Neutrophil (primary cell): ENCODE data around the genes PRIM1 and NDUFA4L2.

GRCh38 chr12:56565324-56566347 is 44.0 kb downstream of the RBMS2 start:
- PRO-cap: no peak

DNA sequence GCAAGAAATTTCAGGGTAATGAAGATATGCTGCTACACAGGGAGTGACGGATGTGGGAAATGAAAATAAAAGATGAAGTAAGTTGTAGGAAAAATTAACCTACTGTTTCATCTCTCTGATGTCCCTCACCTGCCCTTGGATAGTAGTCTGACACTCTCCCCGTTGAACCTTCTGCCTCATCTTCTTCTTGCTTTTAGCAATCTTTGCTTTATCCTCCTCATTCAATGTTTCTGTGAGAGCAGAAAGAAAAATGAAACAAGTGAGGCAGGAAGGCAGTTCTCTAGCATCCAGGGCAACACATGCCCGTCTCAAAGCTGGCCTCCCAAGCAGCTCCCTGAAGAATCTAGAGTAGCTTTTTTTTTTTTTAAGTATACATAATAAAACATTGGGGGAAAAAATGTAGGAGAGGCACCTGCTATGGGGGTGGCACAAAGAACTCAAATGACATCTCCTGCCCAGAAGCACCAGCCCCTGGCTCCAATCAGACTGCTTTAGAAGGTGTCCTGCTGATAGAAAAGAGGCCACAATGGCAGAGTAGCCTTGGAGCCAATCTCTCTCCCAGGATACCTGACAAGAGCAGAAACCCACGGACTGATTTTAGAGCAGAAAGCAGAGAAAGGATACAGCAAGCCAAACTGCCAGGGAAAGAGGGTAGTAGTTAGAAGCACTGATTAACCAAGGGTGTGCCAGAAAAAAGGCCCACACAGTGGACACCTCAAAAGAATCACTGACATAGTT is 23.5 kb downstream of the BAZ2A start:
- PRO-cap: no peak

DNA sequence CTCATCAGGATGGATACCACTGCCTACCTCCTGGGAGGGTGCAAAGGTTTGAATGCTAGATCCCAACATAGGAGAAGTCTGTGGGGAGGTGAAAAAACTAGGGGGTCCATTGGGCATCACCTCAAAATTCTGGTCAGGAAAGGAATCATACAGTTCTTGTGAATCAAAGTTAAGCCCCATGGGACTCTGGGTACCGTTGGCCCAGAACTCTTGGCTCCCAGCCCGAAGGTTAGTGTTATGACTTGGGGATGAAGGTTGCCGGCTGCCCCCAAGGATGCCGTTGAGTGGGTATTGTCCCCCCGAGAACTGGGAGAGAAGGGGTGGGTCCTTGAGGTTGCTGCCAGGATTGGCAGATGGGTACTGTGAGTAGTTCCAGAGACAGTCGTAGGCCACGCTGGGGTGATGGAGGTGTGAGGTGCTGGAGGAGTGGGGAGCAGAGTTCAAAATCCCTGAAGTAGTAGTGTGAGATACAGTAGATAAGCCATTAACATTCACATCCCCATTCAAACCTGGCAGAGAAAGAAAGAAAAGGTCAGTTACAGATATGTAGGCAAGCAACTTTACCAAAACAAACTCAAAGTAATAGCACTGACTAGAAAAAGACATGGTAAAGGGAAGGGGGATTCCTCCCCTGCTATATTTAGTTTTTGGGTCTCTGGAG is 14.9 kb downstream of the BAZ2A start:
- PRO-cap: no peak

GRCh38 chr12:56646142-56646680 is 427 bp upstream of the ATP5F1B start:
- PRO-cap: bidirectional peak, plus-strand start at chr12:56646278, minus-strand start at chr12:56645963

GRCh38 chr12:56751725-56752628 is at the start of gene PRIM1:
Gene PRIM1, minus strand, starts transcription at chr12:56752323.
- PRO-cap: no peak

GRCh38 chr12:56763951-56764634 is 969 bp downstream of the HSD17B6 start:
- PRO-cap: no peak

DNA sequence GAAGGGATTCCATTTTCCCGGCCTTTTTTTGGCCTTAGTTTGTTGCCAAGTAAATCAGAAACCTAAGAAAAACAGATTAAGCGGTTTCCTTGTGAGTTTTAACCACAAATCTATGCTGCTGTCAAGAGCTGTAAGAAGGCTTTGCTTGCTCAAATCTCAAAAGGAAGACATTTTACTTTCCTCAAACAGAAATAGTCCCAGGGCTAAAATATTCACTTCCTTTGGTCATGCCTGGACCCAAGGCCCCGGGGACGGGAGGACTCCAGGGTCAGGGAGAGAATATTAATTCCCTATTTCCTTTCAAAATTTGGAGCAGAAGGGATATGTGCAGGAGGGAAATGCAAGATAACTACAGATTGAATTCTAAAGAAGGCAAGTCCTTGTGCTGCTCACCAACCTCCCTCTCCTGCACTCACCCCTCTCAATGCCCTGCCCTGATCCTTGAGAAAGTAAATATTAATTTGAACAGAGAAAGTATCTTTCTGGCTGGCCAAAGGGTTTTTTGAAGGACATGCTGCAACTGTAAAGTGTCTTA is 75.7 kb downstream of the HSD17B6 start:
- PRO-cap: no peak

DNA sequence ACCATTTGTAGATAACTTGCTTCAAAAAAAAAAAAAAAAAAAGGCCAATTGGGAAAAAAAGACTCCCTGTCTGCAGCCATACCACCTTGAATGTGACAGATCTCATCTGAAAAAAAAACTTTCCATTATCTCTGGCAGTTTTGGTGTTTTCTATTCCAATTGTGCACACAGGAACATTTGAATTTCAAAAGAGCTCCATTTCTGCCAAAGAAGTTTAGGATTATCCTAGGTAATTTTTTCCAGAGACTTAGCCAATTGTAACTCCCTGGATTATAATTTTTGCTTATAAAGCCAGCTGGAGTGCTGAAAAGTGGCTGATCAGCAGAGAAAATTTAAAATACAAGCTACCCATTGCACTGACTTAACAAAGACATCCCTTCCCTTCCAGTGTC is 63.6 kb downstream of the SDR9C7 start:
- PRO-cap: no peak

- PRO-cap: no peak
Measured at GRCh38 chr12:57043749-57044319, 6.1 kb downstream of the MYO1A start.

GRCh38 chr12:57047431-57047996 is 2.4 kb downstream of the MYO1A start:
- PRO-cap: no peak

DNA sequence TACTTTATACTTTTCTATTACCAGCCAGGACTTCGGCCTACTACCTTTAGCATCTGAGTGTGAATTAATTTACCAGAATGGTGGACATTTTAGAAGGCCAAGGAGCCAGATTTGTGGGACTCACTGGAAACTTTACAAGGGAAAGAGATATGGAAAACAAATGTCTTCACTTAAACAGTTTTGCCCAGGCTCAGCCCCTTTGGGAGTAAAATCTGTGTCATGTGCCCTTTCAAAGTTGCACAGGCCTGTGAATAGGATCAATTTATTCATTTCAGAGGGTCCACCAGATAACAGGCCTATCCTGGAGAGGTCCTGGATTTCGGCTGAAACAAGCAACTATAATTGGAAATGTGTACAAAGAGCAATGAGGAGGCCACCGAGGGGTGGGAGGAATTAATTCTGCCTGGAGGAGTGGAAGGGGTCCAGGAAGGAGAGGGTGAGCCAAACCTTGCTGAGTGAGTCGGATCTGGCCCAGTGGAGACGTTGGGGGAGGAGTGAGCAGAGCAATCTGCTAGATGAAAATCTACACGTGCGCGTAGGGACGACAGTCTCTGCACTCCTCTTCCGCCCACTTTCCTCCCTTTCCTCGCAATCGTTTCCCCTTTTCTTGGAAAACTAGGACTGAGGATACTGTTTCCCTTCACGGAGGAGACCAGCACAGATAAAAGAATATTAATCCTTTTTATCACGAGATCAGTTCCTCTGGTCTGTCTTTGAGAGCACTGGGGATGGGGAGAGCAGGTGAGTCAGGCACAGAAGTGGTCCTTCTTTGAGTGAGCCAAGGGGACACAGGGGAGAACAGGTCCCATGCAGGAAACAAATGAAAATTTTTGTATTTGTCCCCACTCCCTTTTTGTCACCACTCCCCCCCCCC is 3.0 kb upstream of the NAB2 start:
- PRO-cap: no peak

GRCh38 chr12:57093396-57094455 is 4.8 kb downstream of the NAB2 start:
- PRO-cap: no peak

- PRO-cap: no peak
Measured at GRCh38 chr12:57095963-57096769, 7.3 kb downstream of the NAB2 start.

GRCh38 chr12:57105399-57105862 is 5.7 kb downstream of the STAT6 start:
- PRO-cap: no peak

DNA sequence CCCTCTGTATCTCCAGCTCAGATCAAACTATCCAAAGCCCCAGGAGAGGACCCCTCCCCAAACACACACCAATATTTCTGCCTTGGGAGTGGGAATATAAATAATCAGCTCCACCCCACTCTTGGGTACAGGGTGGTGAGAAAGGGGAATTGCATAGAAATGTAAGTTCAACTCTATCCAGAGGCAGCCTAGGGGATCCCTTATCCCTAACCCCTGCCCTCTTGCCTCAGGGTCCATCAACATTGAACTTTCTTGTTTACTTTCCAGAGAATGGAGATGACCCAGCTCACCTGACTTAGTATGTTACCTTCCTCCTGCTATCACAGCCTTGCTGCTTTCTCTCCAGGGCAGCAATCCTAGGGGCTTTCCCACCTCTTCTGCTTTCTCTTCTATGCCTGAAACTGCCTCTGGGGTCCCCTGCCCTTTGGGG is 2.6 kb downstream of the LRP1 start:
- PRO-cap: no peak

GRCh38 chr12:57156110-57156697 is 27.9 kb downstream of the LRP1 start:
- PRO-cap: no peak

DNA sequence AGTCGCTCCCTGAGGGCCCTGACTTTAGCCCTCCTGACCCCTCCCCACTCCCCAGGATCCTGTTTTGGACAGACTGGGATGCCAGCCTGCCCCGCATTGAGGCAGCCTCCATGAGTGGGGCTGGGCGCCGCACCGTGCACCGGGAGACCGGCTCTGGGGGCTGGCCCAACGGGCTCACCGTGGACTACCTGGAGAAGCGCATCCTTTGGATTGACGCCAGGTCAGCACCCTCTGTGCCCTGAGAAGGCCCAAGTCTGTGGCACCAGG is 39.3 kb upstream of the NXPH4 start:
- PRO-cap: no peak

GRCh38 chr12:57193415-57193759 is 23.2 kb upstream of the NXPH4 start:
- PRO-cap: no peak

- PRO-cap: no peak
Measured at GRCh38 chr12:57229870-57230310, 379 bp downstream of the SHMT2 start.

- PRO-cap: no peak
Measured at GRCh38 chr12:57236792-57237939, at the start of gene NDUFA4L2. Gene NDUFA4L2, minus strand, starts transcription at chr12:57237104.